ENCODE measurements around the genes CNTN4 and SUMF1.

DNA sequence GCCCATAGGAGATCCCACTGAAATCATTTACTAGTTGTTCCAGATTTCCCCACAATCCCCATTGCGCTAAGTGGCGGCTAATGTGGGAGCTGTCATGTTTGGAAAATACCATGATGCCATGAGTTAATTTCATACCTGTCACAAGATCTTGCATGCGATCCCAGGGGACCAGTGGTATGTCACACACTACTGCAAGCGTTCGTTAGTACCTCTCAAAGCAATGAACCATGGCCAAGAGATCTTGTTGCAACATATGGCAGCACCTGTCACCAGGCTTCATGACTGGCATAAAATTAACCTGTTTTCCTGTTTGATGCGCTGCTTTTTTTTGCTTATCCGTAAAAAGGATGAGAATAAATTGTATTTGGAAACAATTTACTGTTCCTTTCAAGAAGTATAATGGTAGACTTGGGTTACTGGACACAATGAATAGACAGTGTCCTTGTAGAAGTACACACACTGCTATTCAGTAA lies 81.8 kb downstream of the CHL1 start:
- RRBS: no CpG with 5 or more reads among the region's 7 CpGs

DNA sequence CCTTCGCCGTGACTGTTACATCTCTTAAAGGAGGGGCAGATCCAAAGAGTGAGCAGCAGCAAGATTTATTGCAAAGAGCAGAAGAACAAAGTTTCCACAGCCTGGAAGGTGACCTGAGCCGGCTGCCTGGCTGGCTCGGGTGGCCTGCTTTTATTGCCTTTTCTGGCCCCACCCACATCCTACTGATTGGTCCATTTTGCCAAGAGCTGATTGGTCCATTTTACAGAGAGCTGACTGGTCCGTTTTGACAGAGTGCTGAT lies 338.9 kb downstream of the CHL1 start:
- RRBS: no CpG with 5 or more reads among the region's 5 CpGs

DNA sequence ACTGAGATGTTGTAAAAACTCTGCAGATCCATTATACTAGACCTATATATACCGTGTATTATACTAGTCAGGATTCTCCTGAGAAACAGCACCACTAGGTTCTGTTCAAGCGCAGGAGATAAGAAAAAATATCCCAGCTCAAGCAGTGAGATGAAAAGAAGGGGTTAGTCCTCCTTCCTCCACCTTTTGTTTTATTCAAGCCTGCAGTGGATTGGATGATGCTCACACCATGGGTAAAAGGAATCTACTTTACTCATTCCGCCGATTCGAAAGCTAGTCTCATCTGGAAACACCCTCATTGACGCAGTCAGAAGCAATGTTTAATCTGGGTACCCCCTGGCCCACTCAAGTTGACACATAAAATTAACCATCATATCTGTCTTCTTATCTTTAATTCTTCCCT lies 340.3 kb downstream of the CHL1 start:
- RRBS: no CpG with 5 or more reads among the region's 6 CpGs

GRCh38 chr3:2098338-2099038 lies at the start of gene CNTN4:
CNTN4 (plus strand) TSS chr3:2098866.
- RRBS: 57% methylated on average over 26 of the region's 93 CpGs

DNA sequence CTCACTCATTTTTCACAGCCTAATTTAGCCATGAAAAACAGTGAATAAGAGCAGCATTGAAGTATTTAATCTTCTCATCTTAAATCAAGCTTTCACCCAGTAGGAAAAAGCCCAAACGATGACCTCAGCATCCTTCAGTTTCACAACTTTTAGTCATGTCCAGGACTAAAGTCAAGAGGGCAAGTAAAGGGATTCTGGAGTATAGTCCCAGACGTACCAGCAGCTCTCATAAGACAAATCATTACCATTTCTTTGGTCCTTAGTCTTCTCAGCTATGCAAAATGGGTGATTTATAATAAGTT lies 237.3 kb downstream of the IL5RA start:
- RRBS: no CpG with 5 or more reads among the region's 2 CpGs

DNA sequence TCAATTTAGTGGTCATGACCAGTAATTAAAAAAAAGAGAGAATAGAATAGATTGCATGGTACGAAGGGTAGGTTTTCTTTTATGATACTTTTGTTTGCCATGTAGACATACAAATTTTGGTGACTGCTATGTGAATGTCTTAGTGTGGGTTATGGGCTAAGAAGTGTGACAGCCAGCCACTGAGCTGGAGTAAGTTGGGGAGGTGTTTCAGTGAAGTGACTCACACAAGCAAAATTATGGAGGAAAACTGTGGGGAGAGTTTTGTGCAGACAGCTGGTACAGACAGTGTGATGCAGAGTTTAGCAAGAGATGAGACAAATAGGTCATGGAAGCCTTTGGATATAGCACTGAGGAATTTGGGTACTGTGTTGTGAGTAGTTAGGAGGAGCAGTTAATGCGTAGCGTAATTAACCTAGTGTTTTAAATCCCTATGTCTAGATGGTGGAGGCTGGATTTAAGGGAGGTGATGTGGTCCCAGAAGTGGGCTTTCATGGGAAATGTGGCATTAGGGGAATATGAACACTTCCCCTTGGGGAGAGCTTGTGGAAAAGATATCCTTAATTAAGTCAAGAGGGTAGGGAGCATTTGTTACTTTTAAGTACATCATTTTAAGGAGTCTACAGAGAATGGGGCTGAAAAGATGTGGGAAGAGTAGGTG lies 8.4 kb downstream of the TRNT1 start:
- RRBS: no CpG with 5 or more reads among the region's 3 CpGs

DNA sequence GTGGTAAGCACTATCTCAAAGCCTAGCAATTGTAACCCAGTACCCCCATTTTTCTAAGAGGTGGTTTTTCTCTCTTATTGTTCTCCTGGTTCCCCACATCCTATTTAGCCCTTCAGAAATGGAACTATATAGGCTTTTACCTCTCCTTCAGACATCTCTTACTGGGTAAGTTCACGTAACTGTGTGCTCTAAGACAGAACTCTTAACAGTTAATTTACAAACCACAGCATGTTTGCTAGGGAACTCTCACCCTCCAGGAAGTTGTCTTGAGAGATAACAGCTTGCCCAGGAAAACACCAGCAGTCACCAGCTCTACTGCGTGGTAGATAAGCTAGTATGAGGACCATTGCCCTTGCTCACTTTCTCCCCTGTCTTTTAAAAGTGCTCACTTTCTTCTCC lies 12.4 kb upstream of the CRBN start:
- RRBS: no CpG with 5 or more reads among the region's 2 CpGs

DNA sequence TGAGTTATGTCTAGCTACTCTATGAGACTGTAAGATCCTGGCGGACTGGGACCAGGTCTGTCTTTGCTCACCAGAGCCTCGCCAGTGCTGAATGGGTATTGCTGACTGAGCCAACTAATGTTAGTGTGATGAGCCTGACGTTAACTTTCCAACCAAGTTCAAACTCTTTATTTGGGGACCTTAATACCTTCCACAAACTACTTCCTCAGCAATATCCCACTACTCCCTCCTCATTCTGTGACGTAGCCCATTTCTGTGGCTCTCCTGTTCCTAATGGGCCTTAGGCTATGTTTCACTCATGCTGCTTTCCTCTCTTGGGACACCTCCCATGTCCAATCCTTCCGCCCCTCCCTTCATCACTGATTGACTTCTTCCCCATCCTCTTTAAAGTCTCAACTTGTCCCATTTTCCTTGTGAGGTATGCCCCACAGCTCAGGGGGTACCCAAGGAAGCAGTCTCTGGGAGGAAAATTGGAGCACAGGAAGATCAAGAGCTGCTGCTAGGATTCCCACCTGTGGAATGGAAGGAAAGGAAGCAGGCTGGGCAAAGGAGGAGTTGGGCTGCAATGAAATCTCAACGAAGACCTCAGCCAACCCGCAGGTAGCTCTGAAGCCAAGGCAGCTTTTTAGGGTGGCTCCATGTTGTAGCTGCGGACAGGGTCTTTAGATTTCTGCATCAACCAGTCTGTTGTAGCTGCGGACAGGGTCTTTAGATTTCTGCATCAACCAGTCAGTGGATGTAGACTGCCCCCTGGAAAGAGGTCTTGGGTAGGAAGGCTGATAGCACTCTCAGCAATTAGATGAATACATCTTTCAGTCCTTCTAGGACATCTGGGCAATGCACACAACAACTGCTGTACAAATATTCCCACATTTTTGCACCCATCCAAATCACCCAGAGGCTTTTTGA lies 36.0 kb downstream of the SETMAR start:
- RRBS: no CpG with 5 or more reads among the region's 9 CpGs

GRCh38 chr3:4350663-4351248 lies 47.6 kb downstream of the SETMAR start:
- RRBS: no CpG with 5 or more reads among the region's 2 CpGs

GRCh38 chr3:4466672-4467638 lies at the start of gene SUMF1:
SUMF1 (minus strand) TSS chr3:4467269.
- RRBS: 2% methylated on average over 12 of the region's 51 CpGs

DNA sequence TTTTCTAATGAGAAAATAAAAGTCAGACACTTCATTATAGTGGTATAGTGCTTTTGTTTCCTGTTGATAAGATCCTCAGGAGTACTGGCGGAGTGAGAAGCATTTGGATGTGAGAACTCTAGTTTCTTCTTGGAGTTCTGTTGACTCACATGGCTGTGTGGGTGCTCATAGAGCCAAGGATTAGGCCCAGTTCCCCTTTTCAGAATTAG lies 2.1 kb downstream of the ITPR1 start:
- RRBS: no CpG with 5 or more reads among the region's 1 CpG

GRCh38 chr3:4504108-4505502 lies 11.5 kb downstream of the ITPR1 start:
- RRBS: no CpG with 5 or more reads among the region's 23 CpGs

- RRBS: no CpG with 5 or more reads among the region's 3 CpGs
Observed at GRCh38 chr3:4581391-4581901, 88.3 kb downstream of the ITPR1 start.

DNA sequence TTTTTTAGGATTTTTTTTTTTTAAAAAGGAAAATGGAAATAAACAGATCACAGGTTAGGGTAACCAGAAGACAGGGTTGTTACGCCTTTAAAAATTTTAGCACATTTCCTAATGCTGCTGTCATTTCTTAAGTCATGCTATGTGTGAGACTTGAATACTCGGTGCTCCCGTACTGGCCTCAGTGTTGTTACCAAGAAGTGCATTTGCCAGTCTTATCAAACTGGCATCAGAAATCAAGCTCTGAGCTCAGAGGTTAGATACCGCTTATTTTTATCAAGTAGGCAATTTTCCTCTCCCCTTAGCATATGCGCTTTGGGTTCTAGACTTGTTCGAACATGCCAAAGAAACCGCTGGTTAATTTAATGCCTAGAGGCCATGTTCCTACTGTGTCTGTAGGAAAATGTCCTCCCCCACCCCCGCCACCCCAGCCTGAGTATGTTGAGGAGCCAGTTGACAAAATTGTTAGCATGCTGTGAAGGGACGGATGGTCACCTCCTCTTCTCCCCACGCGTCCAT lies 88.8 kb downstream of the ITPR1 start:
- RRBS: no CpG with 5 or more reads among the region's 11 CpGs

- RRBS: no CpG with 5 or more reads among the region's 18 CpGs
Observed at GRCh38 chr3:4736026-4736980, 242.9 kb upstream of the BHLHE40 start.

DNA sequence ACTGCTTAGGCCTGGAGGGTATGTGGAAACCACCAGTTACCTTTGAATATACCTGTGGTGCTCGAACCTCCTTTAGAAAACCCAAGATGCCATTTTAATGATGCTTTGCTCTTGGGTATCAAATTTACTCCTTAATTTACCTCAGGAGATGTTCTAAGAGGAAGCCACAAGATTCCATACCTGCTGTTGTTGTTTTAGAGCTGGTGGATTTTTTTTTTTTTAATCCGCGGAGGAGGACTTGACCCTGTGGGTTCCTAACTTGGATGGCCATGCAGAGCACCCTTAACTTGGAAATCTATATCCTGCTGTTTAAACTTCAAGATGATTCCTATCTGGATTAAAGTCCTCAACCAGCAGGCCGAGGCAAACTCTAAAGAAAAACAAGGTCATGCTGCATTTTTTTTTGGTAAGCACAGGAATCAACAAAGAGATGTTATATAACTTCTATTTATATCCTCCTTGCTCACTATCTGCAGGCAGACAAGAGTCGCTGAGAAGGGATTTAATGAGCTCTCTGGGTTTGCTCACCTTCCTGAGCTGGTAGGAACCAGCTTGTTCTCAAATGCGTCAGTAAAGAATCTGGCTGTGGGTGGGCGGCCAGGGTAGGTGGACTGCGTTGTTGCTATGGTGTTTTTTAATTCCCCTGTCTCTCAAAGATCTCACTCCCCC lies 229.1 kb upstream of the BHLHE40 start:
- RRBS: no CpG with 5 or more reads among the region's 8 CpGs

GRCh38 chr3:4756968-4758059 lies 221.9 kb upstream of the BHLHE40 start:
- RRBS: no CpG with 5 or more reads among the region's 13 CpGs

DNA sequence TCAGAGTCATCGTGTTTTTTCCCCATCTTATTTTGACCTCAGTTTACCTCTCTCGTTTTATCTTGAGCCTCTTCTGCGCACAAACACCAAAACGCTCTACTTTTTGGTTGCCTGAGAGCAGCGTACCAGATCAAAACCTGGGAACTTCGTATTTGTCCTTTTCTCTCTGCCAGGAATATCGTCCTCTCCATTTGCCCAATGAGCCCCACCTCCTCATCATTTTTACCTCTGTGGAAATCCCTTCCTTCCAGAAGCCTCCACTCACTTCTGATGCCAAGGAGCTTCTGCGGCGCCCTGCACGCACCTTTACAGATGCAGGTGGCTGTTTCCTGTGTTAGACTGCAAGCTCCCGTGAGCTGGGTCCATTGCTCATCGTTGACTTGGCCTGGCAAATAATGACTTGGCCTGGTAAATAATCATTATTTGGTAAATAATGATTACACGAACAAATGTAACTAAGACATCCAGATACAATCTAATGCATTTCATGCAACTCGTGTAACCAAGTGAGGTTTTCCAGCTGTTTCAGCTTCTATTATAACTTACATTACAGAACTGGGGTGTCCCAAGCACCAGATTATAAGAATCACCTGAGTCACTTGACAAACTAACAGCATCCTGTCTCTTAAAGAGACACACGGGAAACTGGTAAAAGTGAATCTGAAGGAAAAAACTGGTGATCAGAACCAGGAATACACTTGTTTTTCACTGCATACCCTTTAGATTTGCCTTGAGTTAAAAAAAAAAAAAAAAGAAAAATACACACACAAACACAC lies 92.1 kb upstream of the BHLHE40 start:
- RRBS: no CpG with 5 or more reads among the region's 15 CpGs

GRCh38 chr3:4899653-4900365 lies 79.4 kb upstream of the BHLHE40 start:
- RRBS: no CpG with 5 or more reads among the region's 11 CpGs

- RRBS: no CpG with 5 or more reads among the region's 1 CpG
Observed at GRCh38 chr3:4950383-4950582, 29.0 kb upstream of the BHLHE40 start.

Data from HTR-8/SVneo (cell line).